T-cell (primary cell): ENCODE data around the gene SNRPA1.

GRCh38 chr15:100464902-100465417 lies 63.8 kb downstream of the CERS3 start:
- PRO-cap, 7 experiments = no peak in any of the 7 experiments

- PRO-cap, 7 experiments = no peak in any of the 7 experiments
These were observed 11.5 kb downstream of the CERS3 start for GRCh38 chr15:100517145-100517683.

DNA sequence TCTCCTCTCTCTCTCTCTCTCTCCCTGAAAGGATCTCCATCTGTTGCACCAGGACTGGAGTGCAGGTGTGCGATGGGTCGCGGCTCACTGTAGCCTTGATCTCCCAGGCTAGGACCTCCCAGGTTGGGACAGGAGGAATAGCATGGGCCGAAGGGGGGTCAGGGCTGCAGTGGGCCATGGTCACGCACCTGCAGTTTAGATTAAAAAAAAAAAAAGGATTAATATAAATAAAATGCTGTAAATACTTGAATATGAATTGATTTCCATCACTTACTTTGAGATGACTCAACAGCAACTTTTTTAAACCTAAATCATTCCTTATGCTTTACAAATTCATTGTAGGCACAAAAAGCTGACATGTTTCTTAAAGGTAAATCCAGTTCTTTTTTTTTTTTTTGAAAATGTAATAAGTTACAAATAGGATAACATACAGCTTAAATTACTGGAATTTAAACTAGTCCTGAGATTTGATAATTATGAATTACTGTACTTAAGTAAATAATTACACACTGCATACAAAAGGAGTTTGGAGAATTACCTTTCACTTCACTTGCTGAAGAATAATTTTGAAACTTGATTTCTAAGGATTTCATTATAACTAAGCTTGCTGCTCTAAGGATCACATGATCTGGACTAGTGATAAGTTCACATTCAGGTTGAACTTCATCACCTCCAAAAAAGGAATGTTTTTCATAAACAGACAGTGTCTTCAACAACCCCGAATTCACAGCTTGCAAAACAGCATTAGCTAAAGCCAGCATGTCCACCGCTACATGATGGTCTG lies 28.7 kb downstream of the LINS1 start:
- PRO-cap, 7 experiments = no peak in any of the 7 experiments

DNA sequence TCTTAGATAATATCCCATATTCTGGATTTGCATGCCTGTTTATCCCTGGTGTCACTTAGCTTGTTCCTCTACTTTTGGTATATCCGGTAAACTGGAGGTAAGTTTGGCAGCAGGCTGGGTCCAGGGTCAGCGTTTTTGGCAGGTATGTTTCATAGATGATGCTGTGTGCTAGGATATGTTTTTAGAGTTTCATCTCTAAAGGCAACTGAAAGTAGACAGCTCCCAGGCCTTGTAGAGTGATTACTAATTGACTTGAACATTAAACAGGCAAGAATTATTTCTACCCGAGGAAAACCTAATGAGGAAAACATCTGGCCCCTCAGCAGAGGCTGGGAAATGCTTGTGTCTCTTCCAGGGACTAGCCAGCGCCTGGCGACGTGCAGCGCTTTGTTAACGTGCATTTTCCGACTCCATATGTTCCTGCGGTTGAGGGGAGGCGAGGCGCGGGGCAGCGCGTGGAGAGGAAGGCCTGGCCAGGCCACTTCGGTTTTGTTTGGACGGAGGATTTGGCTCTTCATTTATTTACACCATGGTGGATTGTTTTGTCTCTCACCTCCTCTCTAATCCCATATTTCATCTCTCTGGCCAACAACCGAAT lies 65.2 kb downstream of the ASB7 start:
- PRO-cap, 7 experiments = no peak in any of the 7 experiments

- PRO-cap, 7 experiments = no peak in any of the 7 experiments
These were observed 92.2 kb downstream of the ASB7 start for GRCh38 chr15:100694499-100695010.

DNA sequence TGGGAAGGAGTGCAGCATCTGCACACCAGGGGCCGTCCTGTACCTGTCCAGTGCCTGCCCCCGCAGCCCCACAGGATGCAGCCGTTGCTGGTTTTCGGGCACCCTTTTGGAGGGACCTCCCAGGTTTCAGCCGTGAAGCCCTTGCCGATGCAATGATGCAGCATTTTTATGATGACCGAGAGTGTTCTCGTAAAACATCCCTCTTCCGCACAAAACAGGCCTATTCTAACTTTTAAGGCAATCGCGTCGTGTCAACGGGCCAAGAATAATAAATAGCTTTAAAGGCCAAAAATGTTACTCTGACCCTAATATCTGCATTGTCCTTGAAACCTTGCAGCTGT lies 126.1 kb downstream of the LRRK1 start:
- PRO-cap, 7 experiments = no peak in any of the 7 experiments

GRCh38 chr15:101121291-101122115 lies 130.3 kb downstream of the CHSY1 start:
- PRO-cap, 7 experiments = no peak in any of the 7 experiments

- PRO-cap, 7 experiments = no peak in any of the 7 experiments
These were observed 53.1 kb downstream of the CHSY1 start for GRCh38 chr15:101198732-101199244.

GRCh38 chr15:101294588-101295510 lies at the start of gene SNRPA1:
TSS of gene SNRPA1 (minus strand) at chr15:101295248.
- PRO-cap, 7 experiments = peak in 7 of 7 experiments; most common plus-strand start chr15:101294791 (in 5); most common minus-strand start chr15:101295246 (in 5)

DNA sequence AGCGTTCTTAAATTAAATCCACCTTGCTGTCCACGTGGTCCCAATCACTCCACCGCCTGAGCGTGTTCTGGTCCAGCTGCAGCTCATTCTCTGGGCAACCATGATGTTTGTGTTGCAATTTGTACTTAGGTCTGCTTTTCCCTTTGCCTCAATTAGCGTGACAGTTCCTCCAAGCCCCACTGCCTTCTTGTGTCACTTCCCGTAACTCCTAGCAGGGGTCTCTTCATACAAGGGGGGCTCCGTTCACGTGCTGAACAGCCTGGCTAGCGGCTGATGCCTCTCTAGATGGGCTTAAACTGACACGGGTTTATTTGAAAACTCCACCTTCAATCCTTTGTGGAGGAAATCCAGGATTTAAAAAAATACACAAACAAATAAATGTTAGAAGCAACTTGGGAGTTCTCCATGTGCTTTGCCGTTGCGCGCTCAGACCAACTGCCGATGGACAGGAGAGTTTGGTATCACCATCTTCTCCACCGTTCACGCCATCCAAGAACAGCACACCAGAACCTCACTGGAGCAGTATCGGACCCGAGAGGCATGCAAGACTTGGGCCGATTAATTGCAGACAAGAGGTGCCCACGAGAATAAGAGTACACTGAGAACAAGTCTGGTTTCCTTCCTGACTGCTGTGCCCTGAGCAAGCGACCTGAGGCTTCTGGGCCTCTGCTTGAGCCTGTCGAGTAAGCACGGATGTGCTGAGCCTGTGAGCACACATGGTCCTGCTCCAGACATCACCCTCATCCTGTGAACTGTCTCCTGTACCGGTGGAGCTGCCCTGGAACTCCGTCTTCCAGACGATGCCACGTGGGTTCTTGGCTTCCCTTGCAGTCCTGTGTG lies 34.0 kb upstream of the SNRPA1 start:
- PRO-cap, 7 experiments = no peak in any of the 7 experiments

DNA sequence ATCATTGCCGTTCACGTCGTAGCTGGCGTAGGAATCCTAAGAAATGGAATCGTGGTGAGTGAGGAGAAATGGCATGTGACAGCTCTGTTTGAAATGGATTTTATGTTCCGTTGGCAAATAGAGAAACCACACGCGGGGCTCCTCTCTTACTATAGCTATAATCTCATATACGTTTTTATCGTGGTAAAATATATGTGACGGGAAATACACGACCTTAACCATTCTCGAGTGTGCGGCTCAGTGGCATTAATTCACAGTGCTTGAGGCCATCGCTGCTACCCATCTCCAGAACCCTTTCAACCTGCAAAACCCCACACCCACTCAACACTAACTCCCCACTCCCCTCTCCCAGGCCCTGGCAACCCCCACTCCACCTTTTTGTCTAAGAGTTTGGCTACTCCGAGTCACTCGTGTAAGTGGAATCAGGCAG lies 59.5 kb downstream of the PCSK6 start:
- PRO-cap, 7 experiments = no peak in any of the 7 experiments

- PRO-cap, 7 experiments = no peak in any of the 7 experiments
These were observed 26.3 kb downstream of the TM2D3 start for GRCh38 chr15:101625918-101626300.

DNA sequence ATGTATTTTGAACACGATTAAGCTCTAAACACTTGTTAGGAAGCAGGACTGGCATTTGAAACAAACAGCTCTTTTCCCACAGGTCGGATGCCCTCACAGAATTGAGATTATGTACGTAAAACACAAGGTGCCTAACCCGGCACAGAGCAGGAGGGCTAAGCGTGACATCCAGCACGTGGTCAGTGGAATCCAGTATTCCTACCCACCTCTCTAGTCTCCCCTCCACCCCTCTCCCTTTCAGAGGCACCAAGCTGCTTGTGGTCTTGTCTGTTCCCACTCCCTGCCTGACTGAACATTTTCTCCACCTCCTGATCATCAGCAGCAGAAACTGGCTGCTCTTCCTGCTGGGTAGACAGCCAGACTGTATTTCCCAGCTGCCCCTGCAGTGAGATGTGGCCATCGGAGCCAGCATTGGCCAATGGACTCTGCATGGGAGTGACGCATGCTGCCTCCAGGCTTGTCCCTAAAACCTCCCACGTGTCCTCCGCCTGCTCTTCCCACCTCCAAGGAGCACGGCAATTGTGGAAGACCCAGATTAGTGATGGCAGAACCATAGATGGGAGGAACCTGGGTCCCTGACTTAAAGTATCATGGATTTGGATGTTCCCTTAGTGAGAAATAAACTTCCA lies 143.8 kb downstream of the OR4F15 start:
- PRO-cap, 7 experiments = no peak in any of the 7 experiments